Measurements from ENCODE around the genes ARHGDIG, WFIKKN1 and CACNA1H.

- RRBS = no CpG with 5 or more reads among the region's 11 CpGs
Observed at GRCh38 chr16:84597-85427, 6.8 kb downstream of the MPG start.

GRCh38 chr16:180816-181947 lies 923 bp downstream of the HBQ1 start:
- RRBS = 1% methylated on average over 43 of the region's 97 CpGs

GRCh38 chr16:205787-206371 lies 23.4 kb downstream of the LUC7L start:
- RRBS = no CpG with 5 or more reads among the region's 13 CpGs

DNA sequence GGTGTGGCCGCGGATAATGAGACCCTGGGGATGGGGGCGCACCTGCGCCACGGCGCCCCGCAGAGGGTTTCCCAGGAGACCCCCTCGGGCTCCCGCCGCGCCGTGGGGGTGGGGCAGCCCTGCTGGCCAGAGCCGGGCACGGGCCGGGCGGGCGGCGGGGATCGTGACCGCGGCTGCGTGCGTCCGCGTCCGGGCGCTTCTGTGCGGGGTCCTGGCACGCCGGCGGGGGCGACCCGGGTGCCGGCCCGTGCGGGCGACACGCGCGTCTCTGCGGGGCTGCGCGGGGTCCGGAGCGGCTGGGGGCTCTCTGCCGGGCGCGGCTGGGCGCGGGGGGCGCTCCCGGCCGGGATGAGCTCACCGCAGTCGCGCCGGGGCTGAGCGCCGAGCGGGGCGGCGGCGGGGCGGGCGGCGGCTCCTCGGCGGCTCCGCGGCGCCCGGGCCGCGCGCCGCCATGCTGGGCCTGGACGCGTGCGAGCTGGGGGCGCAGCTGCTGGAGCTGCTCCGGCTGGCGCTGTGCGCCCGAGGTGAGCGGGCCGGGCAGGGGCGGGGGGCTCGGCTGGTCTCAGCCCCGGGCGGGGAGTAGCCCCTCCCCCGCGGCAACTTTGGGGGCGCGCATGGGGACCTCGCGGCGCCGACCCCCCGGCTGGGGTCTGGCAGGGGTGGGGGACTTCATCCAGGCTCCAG lies at the start of gene ARHGDIG:
TSS of gene ARHGDIG (plus strand) at position 362 of the 684 bp plus-strand sequence.
- RRBS = under 1% methylated on average over 44 of the region's 99 CpGs

DNA sequence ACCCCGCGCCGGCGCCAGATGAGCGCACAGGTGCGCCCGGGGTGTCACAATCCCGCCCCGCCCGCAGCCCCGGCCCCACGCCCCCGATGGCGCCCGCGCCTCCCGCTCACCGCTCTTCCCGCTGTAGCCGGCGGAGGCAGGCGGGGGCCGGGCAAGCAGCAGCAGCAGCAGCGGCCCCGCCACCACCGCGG lies 292 bp downstream of the PGAP6 start:
- RRBS = 1% methylated on average over 15 of the region's 27 CpGs

DNA sequence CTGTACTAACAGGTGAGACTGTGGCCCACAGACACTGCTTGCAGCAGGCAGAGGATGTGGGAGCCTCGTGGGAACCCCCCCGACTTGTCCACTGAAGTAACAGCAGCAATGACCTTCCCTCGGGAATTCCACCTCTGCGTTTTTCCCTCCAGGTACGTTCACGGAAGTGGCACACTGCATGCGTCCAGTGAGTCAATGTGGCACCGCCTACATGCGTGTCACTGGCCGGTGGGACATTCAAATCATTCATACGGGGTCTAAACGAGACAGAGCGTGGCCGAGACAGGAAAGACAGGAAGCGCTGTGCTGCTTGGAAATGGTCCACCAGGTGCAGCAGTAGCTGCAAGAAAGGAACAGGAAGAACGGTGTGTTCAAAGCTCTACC lies 1.5 kb upstream of the PGAP6 start:
- RRBS = no CpG with 5 or more reads among the region's 16 CpGs

DNA sequence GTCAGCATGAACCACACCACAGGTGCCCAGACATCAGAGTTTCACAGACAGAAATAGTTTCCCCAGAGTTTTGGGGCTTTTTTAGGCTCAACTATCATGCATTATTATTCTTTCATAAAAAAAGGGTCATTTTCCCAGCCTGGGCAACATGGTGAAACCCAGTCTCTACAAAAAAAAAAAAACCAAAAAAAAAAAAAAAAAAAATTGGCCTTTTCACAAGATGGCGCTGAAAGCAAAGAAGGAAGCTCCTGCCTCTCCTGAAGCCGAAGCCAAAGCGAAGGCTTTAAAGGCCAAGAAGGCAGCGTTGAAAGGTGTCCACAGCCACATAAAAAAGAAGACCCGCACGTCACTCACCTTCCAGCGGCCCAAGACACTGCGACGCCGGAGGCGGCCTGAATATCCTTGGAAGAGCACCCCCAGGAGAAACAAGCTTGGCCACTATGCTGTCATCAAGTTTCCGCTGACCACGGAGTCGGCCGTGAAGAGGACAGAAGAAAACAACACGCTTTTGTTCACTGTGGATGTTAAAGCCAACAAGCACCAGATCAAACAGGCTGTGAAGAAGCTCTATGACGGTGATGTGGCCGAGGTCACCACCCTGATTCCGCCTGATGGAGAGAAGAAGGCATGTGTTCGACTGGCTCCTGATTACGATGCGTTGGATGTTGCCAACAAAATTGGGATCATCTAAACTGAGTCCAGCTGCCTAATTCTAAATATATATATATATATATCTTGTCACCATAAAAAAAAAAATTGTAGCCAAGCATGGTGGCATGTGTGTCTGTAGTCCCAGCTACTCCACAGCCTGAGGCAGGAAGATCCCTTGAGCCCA lies 5.0 kb upstream of the PGAP6 start:
- RRBS = no CpG with 5 or more reads among the region's 22 CpGs

DNA sequence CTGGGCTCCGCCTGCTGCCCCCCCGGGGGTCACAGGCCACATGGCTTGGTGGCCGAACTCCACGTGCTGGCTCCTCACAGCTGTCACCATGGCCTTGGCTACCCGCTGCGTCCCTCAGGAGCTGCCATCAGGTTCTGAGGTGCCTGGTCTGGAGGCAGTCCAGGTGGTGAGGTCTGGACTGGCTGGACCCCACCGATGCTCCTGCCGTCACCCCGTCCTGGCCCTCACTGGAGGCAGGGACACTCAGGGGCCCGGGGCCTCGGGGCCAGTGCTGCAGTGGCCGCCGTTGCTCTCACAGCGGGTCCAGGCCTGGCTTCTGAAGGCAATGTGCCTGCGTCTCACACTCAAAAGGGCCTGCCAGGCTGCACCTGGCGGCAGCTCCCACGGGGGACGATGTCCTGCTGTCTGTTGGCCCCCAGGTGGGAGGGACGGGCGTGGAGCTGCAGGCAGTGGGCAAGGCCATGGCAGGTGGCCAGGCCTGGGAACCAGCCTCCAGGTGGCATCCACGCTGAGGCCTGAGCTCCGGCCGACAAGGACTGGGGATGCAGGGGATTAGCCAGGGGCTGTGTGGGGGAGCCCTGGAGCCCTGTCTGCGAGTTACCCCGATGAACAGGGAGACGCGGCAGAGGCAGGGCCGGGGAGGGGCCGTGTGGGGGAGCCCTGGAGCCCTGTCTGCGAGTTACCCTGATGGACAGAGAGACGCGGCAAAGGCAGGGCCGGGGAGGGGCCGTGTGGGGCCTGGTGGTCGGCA lies 13.4 kb downstream of the CAPN15 start:
- RRBS = 95% methylated on average over 2 of the region's 35 CpGs

- RRBS = 92% methylated on average over 10 of the region's 53 CpGs
Observed at GRCh38 chr16:546687-547482, 13.3 kb upstream of the PRR35 start.

GRCh38 chr16:586411-587667 lies 3.0 kb upstream of the RAB40C start:
- RRBS = no CpG with 5 or more reads among the region's 18 CpGs

DNA sequence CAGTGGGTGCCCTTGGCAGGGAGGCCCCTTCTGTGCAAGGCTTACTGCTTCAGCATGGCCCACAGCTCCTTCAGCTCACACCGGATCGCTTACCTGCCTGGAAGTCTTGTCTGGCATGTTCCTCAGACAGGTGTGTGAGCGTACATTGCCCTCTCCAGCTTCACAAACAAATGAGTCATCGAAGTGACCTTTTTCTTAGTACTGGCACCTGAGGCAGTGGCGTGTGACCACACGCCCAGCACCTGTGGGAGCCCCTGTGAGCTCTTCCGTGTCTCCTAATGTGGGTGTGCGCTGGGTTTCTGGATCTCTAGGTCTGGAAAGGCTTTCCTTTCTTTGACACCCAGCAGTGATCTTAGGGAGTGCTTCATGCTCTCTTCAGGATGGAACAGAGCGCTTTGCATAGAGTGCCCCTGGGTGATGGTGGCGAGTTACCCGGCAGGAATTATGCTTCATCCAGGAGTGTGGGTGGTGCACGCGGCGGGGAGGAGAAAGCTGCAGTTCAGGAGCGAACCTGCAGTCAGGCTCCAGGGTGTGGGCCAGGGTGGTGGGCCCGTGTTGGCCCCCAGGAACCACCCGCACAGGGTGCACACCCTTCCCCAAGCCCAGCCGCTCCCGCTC lies 3.7 kb downstream of the RAB40C start:
- RRBS = no CpG with 5 or more reads among the region's 19 CpGs

GRCh38 chr16:630882-631459 lies at the start of gene WFIKKN1:
Gene WFIKKN1, plus strand, starts transcription at chr16:630985.
- RRBS = 2% methylated on average over 14 of the region's 24 CpGs

GRCh38 chr16:646274-646905 lies 2.8 kb upstream of the WDR90 start:
- RRBS = 83% methylated on average over 22 of the region's 35 CpGs

DNA sequence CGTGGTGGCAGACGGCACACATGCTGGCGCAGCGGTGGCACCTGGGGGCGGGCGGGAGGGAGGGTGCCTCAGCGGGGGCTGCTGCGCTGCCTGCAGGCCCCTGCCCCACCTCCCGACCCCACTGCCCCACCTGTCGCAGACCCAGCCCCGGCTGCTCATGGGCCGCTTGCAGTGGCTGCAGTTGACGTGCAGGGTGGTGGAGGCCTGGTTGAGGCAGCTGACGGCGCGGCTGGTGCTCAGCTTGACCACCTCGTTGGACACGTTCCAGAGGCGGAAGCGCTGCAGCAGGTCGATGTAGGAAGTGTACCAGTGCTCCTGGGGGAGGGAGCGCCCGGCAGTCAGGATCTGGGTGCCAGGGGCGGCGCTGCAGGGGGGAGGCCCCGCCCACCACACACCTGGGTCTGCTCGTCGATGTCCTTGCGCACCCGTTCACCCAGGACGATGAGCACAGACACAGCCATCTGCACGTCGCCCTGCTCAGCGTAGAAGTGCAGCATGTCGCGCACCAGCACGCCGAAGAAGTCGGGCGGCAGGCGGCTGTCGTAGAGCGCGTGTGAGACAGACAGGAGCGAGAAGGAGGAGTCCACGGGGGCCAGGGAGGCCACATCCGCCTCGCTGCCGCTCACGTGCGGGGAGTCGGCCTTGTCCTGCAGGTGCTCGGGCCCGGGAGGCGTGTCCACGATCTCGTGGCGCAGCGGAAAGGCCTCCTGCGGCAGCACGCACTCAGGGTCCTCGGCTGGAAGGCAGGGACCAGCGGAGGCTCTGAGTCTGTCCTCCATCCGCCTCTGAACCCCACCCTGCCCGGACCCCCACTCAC lies 936 bp upstream of the JMJD8 start:
- RRBS = no CpG with 5 or more reads among the region's 65 CpGs

DNA sequence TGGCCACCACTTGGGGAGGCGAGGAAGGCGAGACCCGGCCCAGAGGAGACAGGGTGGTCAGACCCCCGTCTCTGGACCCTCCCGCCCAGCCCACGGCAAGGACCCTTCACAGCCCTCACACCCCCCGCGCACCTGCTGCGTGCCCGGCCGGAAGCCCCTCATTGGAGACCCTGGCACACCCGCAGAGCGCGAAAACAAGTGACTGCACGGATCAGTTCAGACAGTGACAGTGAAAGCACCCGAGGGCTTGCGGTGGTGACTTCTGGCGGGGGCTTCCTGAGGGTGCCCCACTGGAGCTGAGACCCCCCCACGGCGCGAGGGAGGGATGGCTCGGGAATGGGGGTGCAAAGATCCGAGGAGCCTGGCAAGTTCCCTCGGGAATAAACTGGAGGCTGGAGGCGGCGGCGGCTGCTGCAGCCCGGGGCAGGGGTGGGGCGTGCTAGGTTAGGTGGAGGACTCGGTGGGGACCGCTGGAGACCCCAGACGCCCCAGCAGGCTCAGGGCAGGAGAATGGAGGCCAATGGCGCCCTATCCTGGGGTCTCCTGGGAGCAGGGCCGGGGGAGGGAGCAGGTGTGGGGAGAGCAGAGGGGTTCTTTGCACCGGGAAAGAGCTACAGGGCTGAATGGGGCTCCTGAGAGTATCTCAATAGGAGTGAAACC lies 740 bp upstream of the FBXL16 start:
- RRBS = under 1% methylated on average over 4 of the region's 35 CpGs

DNA sequence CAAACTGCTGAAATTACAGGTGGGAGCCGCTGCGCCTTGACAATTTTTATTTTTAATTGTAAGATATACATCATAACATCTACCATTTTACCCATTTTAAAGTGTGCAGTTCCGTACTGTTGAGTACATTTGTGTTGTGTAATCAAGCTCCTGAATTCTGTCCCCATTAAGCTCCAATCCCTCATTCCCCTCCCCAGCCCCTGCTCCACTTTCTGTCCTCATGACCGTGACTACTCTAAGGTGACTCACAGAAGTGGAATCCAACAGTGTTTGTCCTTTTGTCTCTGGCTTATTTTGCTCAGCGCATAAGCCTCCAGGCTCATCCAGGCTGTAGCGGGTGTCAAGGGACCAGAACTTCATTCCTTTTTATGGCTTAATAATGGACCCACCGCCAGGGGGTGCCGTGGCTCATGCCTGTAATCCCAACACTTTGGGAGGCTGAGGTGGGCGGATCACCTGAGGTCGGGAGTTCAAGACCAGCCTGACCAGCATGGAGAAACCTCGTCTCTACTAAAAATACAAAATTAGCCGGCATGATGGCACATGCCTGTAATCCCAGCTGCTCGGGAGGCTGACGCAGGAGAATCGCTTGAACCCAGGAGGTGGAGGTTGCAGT lies 2.2 kb upstream of the METRN start:
- RRBS = no CpG with 5 or more reads among the region's 15 CpGs

GRCh38 chr16:855852-856502 lies 55.4 kb upstream of the GNG13 start:
- RRBS = 84% methylated on average over 5 of the region's 17 CpGs

DNA sequence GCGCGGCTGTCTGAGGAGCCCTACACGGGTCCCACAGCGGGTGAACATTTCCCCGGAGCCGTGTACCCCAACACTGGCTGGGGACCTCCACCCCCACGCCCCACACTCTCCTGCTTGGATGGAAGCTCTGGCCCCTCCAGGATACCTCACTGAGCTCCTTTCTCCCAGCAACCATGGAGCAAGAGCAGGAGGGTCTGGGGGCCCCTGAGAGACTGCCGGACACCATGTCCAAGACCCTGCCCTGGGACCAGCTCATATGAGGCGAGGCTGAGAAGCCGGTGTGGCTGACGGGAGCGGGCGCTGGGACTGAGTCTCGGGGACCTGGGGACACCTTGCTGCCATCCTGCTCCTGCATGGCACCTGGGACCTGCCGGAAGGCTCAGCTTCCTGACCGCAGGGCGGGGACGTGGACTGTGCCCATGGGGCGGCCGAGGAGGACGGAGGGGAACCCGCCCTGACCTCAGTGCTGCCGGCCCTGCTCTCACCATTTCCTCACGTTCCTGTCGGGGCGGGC lies 44.2 kb upstream of the SSTR5 start:
- RRBS = 87% methylated on average over 10 of the region's 26 CpGs

DNA sequence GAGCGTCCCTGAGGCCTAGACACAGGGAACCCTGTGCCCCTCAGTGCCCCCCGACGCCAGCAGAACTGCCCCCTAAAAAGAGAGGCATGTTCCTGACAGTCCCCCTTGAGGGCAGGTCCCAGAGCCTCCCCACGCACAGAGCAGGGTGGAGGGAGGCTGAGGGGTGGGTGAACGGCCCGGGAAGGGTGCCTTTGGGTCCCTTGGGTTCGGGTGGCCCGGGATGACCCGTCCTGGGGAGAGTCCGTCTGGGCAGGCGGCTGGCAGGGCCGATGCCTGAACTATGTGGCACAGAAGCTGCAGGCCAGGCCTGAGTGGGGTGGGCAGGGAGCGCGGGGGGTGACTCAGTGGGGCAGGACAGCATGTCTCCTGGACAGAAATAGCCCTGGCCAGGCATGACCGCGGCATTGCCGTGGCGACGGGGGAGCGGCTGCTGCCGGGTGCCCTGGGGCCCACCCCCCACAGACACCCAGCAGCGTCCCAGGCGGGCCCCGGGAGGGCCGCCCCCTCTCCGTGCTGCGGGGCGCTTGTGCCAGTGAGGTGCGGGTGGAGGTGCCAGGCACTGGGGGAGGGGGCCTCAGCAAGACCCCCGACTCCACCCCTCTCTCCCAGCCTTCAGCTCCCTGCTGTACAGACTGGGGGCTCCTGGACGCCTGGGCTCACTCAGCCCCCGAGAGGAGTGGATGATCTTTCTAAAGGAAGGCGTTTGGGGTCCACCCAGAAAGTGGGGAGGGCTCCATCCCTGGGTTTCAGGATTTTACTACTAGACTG lies 1.8 kb upstream of the C1QTNF8 start:
- RRBS = 55% methylated on average over 4 of the region's 33 CpGs

- RRBS = 1% methylated on average over 59 of the region's 133 CpGs
Observed at GRCh38 chr16:1152013-1153215, at the start of gene CACNA1H. Gene CACNA1H, plus strand, starts transcription at chr16:1153106.

Measured in retinal pigment epithelial cell (primary cell).